ENCODE results near the gene FABP2.

DNA sequence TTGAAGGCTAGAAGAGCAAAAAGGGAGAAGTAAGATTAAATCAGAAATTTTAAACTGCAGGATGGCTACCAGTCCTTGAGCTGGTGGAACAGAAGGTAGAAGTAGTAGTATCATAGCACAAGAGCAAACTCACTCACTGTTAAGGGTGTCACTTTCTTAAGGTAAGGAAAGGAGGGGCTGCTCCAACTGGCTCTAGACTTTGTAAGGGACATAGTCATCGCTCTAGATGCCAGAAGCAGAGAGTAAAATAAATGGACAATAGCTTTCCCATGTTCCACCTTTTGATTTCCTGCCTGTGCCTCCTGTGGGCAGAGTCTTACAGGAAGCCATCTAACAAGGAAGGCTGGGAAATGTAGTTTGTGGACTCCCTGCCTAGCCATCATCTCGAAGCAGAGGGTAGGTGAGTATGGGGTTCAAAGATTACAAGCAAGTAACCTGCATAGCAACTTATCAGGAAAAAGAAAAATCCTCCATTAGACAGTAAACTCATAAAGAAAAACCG lies 1.7 kb upstream of the METTL14 start:
- RAMPAGE, long total RNA: no peak
- RRBS: no CpG with 5 or more reads among the region's 3 CpGs

GRCh38 chr4:118919532-118920262 lies 31.0 kb downstream of the SYNPO2 start:
- RAMPAGE, long total RNA: no peak
- RRBS: no CpG with 5 or more reads among the region's 7 CpGs

- RAMPAGE, long total RNA: no peak
- RRBS: no CpG with 5 or more reads among the region's 2 CpGs
These were observed 31.7 kb downstream of the SYNPO2 start for GRCh38 chr4:118920263-118920827.

- RAMPAGE, long total RNA: no peak
- RRBS: no CpG with 5 or more reads among the region's 19 CpGs
These were observed 87.1 kb downstream of the SYNPO2 start for GRCh38 chr4:118975339-118976562.

GRCh38 chr4:118984353-118985025 lies 95.8 kb downstream of the SYNPO2 start:
- RAMPAGE, long total RNA: no peak
- RRBS: no CpG with 5 or more reads among the region's 1 CpG

- RAMPAGE, long total RNA: no peak
- RRBS: no CpG with 5 or more reads among the region's 1 CpG
These were observed 119.1 kb upstream of the MYOZ2 start for GRCh38 chr4:119016481-119016946.

DNA sequence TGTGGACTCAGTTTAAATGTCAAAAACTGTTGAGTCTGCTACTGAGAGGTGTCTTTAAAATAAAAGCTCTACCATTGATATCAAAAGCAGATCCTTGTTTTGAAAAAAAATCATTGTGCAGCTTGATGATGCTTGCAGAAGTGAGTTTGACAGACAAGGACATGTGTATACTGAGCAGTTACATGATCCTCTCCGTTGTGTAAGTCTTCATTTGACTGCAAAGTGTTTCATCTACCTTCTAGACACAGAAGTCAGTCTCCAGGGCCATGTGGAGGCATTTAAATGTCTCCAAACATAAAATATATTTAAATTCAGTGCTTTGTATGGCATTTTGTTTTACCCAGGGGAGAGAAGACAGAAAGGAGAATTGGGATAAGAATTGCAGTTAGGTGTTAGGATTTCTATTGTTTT lies 107.8 kb upstream of the MYOZ2 start:
- RAMPAGE, long total RNA: no peak
- RRBS: no CpG with 5 or more reads among the region's 1 CpG

GRCh38 chr4:119080815-119081499 lies 54.7 kb upstream of the MYOZ2 start:
- RAMPAGE, long total RNA: no peak
- RRBS: no CpG with 5 or more reads among the region's 2 CpGs

DNA sequence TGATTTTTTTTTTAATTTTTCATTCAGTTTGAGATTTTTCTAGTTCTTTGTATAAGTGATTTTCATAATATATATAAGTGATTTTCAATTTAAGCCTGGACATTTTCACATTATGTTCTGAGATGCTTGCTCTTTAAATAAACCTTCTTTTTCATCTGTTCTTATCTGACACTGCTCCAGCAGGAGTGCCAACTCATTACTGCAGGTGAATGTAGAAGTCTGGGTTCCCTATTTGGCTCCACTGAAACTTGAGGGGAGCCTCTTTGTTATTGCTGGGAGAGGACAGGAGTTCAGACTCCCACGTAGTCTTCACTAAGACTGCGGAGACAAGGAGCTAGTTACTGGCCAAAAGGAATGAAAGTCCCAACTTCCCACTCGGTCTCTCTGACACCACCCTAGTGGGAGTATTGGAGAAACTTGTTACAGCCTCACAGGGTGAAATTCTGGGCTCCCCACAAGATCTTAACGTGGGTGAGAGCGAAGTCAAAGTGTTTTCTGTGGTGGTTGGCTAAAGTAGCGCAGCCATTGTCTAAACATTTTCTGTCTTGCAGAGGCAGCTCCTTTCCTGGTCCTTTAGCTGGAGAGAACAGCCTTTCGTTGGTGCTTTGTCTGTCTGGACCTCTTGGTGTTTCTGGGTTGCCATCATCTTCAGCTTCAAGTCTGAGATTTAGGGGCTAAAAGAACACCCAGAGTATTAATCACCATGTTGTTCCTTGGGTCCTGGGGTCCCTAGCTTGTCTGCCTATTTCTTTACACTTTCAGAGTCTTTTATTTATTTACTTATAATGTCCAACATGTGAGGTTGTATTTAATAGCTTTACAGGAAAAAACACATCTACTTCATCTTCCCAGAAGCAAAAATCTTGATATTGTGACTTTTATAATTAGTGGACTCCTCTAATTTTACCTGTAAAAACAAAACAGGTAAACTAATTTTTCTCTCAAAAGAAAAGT lies 13.6 kb downstream of the MYOZ2 start:
- RAMPAGE, long total RNA: no peak
- RRBS: no CpG with 5 or more reads among the region's 7 CpGs

DNA sequence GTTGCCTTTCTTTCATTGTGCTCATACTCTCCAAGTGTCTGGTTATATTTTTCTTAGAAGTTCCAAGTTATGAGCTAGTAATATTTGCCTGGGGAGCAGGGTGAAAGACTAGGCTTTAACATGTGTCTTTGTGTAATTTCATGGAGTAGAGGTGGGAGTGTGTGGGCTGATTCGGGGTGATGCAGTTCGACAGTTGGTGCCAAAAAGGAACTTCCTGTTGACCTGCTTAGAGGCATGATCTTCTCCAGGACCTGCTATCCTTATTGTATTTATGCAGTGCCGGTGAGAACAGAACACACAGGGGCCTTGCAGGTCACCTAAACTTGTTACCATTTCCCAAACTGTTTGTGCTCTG lies 21.2 kb downstream of the USP53 start:
- RAMPAGE, long total RNA: no peak
- RRBS: no CpG with 5 or more reads among the region's 3 CpGs

GRCh38 chr4:119284660-119285346 lies 15.6 kb downstream of the C4orf3 start:
- RAMPAGE, long total RNA: no peak
- RRBS: no CpG with 5 or more reads among the region's 3 CpGs

GRCh38 chr4:119321851-119322211 lies at the start of gene FABP2:
FABP2 (minus strand) TSS chr4:119322138.
- RAMPAGE, long total RNA: no peak
- RRBS: no CpG with 5 or more reads among the region's 3 CpGs

DNA sequence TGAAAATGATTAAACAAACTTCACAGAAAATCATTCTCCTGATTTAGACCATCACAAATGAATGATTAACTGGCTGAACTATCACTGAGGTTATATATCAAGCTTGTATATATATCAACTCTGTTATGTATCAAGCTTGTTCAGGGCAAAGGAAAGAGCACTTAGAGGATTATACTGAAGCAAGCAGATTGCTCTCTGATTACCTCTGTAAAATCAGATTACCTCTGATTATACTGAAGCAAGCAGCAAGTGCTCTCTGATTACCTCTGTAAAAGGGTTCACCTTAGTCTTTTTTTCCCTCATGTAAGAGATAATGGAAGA lies 149.7 kb downstream of the PDE5A start:
- RAMPAGE, long total RNA: no peak

- RAMPAGE, long total RNA: no peak
- RRBS: no CpG with 5 or more reads among the region's 1 CpG
These were observed 77.4 kb downstream of the PDE5A start for GRCh38 chr4:119551120-119551651.

- RAMPAGE, long total RNA: no peak
- RRBS: no CpG with 5 or more reads among the region's 2 CpGs
These were observed 81.8 kb downstream of the MAD2L1 start for GRCh38 chr4:119984866-119985182.

DNA sequence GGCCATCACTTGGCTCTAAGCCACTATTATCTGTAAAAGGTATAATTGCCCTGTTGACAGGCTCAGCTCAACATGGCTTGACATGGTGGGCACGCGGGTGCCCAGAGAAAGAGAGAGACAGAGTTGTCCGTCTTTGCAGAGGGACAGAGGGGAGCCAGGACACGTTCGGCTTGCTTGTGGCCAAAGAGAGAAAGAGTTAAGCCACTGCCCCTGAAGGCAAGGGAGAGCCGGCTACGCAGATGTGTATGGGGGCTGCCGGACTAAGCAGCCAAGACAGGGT lies 200.7 kb downstream of the PRDM5 start:
- RAMPAGE, long total RNA: no peak
- RRBS: no CpG with 5 or more reads among the region's 8 CpGs

DNA sequence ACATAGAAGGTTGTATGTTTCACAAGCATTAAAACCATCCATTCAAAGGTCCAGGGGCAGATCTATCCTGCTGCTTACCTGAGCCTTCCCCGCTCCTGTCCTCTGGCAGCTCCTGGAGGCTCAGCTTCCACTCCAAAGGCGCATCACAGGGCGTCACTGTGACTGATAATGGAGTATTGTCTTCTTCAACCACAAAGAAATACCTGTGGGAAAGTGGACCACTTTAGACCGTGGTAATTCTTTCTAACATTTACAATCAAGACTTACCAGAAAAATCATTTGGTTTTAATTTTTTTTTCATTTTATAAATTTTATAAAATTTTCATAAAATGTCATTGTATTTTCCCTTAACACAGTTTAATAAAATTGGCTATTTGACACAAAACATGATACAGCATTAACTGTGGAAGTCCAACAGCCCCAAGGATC lies 32.5 kb downstream of the NDNF start:
- RAMPAGE, long total RNA: no peak
- RRBS: no CpG with 5 or more reads among the region's 4 CpGs

DNA sequence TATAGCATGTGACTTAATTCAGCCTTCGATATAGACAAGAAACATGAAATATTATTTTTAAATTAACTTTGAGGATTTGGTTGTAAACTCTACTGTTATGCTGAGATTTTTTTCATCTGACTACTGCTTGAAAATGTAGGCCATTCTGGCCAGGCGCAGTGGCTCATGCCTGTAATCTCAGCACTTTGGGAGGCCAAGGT lies 24.3 kb downstream of the TNIP3 start:
- RAMPAGE, long total RNA: no peak
- RRBS: no CpG with 5 or more reads among the region's 2 CpGs

DNA sequence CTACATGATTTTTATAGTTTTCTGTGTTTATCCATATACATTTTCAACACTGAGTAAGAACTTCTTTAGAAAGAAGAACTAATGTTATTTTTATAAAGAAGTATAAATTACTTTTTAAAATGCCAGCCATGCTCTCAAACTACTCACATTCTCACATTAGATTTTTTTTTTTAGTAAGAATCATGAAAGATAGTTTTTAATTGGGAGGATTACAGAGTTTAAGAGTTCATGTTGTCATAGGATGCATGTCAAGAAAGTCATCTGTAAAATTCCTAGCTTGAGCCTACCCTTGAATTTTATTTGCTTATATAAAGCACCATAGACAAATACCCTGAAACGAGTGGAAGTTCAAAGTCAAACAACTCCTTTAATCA lies 17.7 kb upstream of the TNIP3 start:
- RAMPAGE, long total RNA: no peak
- RRBS: no CpG with 5 or more reads among the region's 1 CpG

DNA sequence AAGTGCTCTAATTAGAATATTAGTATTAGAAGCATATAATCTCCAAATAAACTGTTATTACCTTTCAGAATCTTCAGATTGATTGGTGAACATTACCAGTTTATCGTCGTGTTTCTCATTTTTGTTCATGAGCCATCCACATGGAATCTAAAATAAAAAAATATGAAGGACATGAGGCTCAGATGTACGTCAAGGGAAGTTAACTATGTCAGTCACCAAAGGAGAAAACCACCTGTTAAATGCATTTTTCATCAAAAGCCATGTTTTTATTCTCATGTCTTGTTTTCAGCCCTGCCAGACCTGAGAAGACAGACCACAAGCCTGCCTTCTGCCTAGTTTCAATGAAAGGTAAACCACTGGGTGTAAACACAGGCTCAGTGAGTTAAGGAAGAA lies 52.2 kb upstream of the TNIP3 start:
- RAMPAGE, long total RNA: no peak
- RRBS: no CpG with 5 or more reads among the region's 3 CpGs

All from epithelial cell of proximal tubule (primary cell).